ENCODE results near the genes AFG1L and CEP57L1.

DNA sequence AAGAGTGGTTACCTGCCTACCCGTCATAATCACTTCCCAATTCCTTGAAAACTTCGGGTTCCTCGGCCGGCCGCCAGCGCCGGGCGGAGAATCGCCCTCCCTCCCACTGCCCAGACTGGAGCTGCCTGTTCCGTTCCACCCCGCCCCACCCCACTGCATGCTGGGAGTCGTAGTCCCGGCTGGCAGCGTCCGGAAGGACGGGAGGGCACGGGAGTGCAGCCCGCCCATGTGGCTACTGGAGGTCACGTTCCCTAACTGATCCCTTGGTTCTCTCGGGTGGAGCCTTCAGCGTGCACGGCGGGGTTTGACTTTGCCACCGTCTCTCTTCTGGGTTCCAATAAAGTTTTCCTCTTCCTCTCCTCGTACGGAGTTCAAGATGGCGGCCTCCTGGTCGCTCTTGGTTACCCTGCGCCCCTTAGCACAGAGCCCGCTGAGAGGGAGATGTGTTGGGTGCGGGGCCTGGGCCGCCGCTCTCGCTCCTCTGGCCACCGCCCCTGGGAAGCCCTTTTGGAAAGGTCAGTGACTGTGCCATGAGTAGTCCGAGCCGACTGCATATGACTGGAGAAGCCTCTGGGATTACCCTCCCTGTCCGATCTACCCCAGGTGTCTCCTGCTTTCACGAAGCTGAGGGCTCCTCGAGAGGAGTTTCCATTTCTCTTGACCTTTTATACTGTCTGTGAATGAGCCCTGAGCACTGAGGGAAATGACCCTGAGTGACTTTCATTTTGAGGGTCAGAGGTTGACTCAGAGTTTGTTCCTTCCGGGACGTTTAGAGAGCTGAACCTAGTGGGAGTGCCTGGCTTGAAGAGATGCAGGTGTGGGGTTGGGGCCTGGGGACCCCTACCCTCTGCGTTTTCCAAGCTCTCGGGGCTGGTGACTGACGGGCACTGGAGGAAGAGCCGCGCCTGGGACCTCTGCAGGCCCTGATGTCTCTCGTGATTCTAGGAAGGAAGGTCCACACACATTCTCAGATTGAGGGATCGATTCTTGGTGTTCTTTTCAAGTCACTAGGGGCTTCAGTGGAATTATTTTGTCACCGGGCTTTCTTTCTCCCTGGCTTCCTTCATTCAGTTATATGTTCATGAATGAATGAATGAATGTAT, at the start of gene AFG1L:
Gene AFG1L (plus strand): TSS at position 351 of the 1,103 bp plus-strand sequence.
- RRBS: 2% methylated on average over 5 of the region's 50 CpGs

DNA sequence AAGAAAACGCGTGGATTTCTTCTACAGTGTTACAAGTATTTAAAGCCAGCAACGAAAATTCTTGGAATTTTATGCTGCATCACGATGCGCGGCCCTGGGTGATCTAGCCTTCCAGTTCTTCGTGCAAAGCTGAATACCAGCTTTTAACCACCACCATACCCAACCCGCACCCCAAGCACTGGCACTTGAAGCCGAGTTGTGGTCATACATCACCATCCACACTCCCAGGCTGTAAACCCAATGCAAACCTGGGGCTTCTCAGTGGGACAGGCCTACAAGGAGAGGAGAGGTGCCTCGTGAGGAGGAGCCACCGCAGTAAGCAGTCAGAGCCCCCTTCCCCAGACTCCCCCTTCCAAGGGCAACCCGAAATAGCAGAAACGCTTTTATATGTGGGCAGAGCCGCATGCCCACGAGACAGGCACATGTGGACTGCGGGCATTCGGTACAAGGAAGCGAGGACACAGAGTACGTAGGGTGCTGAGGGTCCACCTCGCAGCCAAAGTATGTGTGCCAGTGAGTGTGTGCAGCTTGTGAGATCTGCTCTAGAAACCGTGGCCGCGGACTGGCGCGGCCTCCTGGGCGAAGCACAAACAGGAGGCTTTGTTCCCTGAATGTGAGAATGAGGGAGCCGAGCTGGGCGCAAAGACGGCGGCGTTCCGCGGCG, 3.5 kb upstream of the FOXO3 start:
- RRBS: no CpG with 5 or more reads among the region's 34 CpGs

GRCh38 chr6:108564883-108565862, 4.5 kb downstream of the FOXO3 start:
- RRBS: no CpG with 5 or more reads among the region's 5 CpGs

GRCh38 chr6:108597943-108598773, 37.4 kb downstream of the FOXO3 start:
- RRBS: no CpG with 5 or more reads among the region's 3 CpGs

DNA sequence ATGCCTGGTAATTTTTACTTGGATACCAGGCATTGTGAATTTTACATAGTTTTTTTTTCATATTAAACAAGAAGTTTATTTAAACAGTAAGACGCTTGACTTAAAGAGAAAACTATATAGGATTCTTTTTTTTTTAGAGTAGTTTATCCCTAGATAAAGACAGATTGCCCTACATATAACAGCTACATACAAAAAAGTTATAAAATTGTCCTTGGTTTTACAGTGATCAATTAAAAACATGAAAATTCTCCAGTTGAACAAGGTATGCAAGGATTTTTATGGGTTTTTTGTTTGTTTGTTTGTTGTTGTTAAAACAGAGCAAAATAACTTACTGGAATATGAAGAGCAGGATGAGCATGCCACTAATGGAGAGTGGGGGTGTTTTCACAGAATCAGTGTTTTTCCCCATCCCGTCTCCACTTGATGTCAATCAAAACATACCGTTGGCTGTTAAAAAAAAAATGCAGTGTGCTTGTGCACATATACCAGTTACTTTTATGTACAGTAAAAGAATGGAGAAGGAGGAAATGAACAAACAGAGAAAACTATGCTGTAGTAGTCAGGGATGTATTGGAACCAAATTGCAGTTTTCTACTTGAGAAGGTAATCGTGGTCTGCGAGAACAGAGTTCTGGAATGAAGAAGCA, 56.8 kb downstream of the FOXO3 start:
- RRBS: no CpG with 5 or more reads among the region's 5 CpGs

DNA sequence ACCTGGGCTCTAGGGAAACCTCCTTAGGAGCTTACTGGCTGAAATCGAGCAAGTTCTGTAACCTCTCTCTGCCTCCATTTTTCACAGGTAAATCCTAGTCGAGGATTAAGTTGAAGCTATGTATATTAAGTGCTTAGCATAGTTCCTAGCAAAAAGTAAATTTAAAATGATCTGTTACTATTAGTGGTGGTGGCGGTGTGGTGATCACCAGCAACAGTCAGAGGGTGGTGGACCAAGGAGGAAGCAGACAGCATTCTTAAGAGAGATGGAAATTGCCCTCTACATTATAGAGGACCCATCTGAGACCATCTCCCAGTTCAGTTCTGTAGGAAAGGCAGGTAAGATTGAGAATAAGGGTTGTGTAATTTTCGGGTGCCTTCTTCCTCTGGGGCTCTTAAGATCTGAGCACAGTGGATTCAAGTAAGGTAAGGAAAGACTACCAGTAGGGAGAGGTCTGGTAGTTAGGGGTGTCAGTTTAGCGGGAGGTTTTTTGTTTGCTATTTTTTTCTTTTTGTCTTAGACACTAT, 68.3 kb downstream of the FOXO3 start:
- RRBS: no CpG with 5 or more reads among the region's 5 CpGs

DNA sequence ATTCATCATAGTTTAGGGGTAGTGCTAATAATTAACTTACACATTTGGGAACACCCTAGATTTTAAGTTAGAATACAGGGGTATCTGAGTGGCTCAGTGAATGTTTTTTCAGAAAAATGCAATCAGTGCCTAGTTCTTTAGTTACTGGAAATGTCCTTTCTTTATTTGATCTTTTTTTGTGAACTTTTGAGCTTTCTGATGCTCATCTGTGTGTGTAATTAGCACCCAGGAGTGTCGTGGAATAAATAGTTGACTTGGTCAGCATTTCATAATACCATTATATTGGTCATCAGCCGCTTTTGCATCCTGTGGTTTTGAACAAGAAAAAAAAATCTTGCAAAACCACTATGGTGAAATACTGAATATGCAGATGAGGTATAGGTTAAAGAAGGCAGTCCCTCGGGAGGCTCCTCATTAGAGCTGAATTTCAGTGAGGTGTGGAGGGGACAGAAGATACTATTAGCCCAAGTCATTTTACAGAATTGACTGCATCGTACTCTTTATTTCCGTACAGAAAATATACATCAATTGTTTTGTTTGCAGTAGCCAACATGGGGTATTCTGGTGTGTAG, 90.0 kb downstream of the FOXO3 start:
- RRBS: no CpG with 5 or more reads among the region's 5 CpGs

- RRBS: no CpG with 5 or more reads among the region's 2 CpGs
These were observed 100.7 kb downstream of the FOXO3 start for GRCh38 chr6:108661355-108661955.

DNA sequence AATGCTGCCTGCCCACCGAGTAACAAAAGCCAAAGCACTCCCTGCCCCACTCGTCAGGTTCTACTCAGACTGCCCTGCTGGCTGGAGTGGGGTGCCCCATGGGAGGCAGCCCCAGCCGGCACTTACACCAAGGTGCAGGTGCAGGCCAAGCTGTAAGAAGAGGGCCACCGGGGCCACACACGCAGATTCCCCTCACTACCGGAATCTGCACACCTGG, 112.3 kb downstream of the FOXO3 start:
- RRBS: no CpG with 5 or more reads among the region's 6 CpGs

DNA sequence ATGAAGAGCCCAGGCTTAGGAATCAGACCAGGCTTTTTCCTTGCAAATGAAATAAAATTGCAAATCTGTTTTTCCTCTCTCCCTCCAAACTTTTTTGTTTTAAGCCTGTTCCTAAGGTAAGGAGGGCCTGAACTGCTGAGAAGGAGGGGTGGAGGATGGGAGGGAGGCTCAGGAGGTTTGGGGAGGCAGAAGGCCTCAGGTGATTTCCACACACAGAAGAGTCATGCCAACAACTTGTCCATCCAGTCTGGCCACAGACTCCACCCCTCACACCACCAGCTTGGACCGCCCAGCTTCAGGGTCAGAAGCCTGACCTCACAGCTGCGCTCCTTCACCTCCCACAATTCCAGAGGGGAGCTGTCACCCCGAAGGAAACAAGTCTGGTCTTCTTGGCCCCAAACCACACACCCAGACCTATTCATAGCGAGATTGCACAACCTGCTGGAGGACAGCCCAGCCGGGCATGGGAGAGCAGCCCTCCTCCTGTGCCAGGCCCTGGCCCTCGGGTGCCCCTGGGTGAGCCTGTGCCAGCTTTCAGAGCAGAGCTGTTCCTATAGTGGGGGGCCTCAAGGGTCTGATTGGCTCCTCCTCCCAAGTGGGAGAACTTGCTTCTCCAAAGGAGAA, 128.5 kb downstream of the FOXO3 start:
- RRBS: no CpG with 5 or more reads among the region's 6 CpGs

- RRBS: no CpG with 5 or more reads among the region's 1 CpG
These were observed 103.7 kb downstream of the SESN1 start for GRCh38 chr6:108990848-108991461.

DNA sequence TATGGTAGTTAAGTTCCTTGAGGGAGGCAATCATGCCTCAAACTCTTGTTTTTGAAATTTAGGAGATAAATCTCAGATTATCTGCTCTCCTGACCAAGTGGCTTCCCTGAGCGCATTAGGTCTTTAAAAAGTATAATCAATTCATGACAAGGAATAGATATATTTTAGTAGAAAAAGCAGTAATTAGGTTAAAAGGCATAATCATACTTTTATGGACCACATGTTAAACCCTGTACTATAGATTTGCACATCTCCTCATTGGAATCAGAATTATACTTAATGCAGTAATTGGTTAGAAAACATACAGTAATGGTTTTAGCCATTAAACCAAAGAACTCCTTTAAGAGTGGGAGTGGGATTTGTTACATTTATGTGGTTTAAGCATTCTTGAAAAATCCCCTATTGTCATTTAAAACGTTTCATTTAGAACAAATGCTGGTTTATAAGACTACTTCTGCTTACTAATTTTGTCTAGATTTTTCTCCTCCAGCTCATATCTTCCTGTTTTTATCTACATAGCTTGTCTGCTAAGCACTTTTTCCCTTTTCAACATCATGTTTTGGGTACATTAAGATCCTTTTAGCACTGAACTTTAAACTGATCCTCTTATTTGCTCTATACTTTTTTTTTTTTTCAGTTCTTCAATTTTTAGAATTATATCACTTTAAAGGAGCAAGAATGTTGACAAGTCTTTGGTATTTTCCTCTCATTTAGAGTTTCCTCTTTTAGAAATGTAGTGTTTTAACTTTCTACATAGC, 81.1 kb downstream of the SESN1 start:
- RRBS: no CpG with 5 or more reads among the region's 2 CpGs

DNA sequence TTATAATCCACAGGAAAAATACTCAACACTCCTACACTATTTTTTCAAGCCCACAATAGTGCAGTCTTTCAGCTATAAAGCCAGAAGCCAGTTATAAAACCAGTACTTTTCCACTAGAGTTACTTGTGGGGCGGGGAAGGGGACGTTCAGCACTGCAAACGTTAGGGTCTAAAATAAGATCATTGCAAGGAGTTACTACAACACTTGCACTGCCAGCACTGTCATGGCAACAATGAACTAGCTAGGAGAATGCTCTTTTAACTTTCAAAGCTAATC, 14.7 kb downstream of the SESN1 start:
- RRBS: no CpG with 5 or more reads among the region's 3 CpGs

GRCh38 chr6:109087789-109088453, 6.7 kb downstream of the SESN1 start:
- RRBS: no CpG with 5 or more reads among the region's 5 CpGs

- RRBS: no CpG with 5 or more reads among the region's 35 CpGs
These were observed at the start of gene CEP57L1 for GRCh38 chr6:109095332-109096212. Gene CEP57L1, plus strand, starts transcription at chr6:109095507.

DNA sequence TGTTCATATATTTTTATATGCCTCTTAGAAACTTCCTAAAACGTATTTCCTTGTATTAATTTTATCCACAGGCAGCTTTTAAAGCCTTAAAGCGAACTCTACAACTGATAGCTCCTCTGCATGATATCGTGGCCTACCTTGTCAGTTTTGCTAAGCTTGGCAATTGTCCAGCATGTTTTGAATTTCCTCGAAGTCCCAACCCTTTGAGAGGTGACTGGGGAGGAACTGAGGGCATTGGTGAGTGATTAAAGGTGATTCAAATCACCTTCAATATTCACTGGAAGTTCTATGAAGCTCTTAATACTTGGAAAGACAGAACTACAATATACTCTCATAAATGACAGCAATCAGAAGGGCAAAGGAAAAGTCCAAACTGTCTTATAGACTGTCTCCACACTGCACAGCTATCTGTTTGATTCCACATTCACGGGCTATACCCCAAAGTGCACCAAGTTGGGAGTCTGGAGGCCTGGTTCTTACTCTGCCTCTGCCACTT, 86.8 kb downstream of the CD164 start:
- RRBS: no CpG with 5 or more reads among the region's 5 CpGs

DNA sequence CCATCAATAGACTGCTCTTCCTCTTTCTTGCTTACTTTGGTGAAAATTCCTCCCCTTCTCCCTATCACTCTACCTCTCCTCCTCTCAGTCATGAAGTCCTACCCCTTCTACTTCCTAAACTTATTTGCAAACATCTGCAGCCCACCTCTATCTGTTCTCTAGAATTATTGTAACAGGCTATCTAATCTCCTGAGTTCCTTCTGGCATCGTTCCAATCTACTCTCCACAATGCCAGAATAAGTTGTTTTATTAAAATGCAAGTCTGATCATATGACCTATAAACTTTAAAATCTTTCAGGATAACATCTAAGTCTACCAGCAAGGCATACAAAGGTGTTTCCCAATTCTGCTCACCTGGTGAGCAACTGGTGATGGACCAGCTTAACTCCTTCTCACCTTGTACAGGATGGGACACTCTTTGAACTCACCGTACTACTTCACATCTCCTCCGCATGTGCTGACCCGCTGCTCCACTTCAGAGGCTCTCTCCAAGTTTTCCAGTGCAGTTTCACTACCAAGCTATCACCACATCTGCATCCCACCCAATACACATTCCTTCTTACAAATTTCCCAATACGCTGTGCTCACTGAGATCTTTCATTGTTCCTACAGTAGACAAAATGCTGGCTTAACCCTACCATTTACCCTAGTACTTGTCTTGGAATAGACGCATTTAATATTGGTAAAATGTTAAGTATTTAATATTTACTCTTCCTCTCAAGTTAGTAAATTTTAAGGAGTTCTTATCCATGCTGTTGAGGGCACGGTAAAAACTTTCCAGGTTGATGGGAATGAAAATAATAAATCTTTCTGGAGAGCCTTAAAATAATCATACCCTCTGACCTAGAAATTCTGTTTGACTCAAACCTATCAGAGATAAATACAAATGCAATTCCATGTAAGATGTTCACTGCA, 7.7 kb downstream of the CD164 start:
- RRBS: no CpG with 5 or more reads among the region's 7 CpGs

- RRBS: no CpG with 5 or more reads among the region's 13 CpGs
These were observed 2.7 kb downstream of the SMPD2 start for GRCh38 chr6:109443054-109443880.

DNA sequence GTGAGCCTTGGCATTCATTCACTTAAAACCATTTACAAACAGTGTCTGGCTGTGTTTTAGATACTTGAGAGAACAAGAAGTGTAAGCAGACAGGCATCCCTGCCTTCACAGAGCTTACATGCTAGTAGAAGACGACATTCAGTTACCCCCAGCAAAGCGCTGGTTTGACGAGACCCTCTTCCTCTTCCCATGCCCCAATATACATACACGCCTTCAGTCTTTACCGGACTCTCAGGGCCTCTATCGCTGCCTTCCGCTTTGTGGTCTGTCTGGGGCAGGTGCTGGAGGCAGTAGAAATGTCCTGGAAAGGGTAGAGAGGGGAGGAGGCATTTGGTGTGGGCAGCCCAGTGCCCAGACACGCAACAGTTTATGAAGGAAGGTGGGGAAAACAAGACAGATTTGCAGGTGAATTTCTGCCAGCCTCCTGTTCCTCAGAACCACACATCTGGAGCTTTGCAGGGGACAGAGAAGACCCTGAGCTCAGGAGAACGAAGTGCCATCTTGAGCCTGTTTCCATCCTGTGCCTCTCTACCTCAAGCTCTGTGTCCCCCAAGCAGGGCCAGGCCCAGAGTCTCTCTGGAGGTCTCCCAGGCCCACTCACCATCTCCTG, 6.1 kb downstream of the SMPD2 start:
- RRBS: no CpG with 5 or more reads among the region's 9 CpGs

DNA sequence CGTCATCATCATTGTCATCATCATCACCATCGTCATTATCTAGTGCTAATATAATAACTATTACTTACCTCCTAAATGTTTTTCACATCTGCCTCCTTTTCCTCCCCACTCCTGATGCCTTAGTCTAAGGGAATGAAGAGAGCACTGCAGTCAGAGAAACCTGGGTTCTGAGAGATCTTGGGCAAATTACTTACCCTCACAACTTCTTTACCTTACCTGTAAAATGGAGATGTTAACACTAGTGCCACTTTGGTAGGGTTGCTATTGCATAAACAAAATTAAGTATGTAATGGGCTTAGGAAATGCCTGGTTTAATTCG, 811 bp upstream of the ZBTB24 start:
- RRBS: no CpG with 5 or more reads among the region's 3 CpGs

Data from AG04449 (cell line).